Karpas-422 (cell line): ENCODE results near the genes MOAP1 and ASB2.

- PRO-cap, result bidirectional peak, plus-strand start at chr14:93184992, minus-strand start at chr14:93184874
- RAMPAGE, long total RNA, result start-site peak on the minus strand at chr14:93184839-93184890, 27 and 163 reads in 2 replicates; start-site peak on the plus strand at chr14:93184940-93185022, 60 and 69 reads in 2 replicates
Measured at GRCh38 chr14:93184767-93185419, at the start of gene MOAP1. TSS of gene MOAP1 (minus strand) at chr14:93184897.

- PRO-cap, result no peak
- RAMPAGE, long total RNA, result no peak
Measured at GRCh38 chr14:93186537-93186924, 1.4 kb downstream of the LYSET start.

DNA sequence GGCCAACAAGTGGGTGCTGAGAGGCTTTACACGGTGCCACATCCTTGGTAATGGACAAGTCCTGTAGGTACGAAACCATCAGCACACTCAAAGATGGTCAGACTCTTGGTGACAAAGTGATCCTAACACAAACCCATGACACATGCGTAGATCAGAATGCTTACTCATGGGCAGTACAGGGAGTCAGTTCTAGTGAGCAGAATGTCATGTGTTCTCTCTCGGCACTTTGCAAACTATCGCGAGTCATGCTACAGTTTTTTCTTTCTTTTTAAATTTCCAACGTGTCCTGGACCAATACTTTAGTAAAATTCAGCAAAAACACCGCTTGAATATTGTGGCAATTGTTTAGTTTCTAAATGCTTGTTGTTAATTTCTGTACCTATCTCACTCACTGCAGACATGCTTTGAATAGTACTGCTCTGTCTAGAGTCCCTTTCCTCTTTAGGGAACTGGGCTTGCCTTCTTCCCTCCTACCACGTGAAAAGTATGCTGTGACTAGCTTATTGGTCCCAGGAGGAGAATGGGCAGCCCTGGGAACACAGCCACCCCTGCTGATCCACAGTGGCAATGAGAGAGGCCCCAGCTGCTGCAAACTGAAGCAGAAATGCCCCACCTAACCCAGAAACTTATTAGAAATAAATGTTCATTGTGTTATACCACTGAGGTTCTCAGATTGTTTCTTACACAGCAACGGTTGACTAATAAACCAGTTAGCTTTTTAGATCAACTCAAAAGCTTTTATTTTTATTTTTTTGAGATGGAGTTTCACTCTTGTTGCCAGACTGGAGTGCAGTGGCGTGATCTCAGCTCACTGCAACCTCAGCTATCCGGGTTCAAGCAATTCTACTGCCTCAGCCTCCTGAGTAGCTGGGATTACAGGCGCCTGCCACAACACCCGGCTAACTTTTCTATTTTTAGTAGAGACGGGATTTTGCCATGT is 62.6 kb downstream of the UBR7 start:
- PRO-cap, result no peak
- RAMPAGE, long total RNA, result no peak

- PRO-cap, result no peak
- RAMPAGE, long total RNA, result no peak
Measured at GRCh38 chr14:93311632-93312274, 21.1 kb downstream of the BTBD7 start.

DNA sequence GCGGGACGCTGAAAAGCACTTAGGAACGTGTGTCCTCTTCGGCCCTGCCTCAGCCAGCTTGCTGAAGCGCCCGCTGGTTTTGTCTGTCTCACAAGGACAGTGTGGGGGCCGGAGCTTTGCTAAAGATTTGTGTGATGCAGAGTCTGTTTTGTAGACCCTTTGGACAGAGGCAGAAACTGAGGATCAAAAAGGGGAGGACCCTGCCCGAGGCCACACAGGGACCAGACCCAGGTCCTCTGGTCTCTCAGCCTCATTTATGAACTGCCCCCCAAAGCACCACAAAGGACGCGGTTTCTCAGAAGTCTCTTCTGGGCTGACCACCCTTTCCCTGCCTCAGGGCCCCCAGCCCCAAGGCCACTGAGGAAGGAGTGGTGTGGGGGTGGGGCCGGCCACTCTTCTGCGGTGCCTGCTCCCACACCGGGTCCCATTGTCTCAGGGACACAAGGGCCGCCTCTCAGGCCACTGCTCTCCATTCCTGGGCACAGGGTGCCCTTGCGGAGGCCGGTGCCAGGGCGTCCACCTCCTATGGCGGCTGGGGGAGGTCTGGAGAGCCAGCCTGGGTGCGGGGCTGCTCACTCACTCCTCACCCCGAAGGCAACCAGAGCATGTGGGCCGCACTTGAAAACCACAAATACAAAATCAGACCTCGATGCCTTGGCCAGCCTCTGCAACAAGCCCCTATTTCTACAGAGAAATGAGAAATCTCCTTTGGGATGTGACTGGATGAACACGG is 44.2 kb downstream of the PRIMA1 start:
- PRO-cap, result no peak
- RAMPAGE, long total RNA, result no peak

GRCh38 chr14:93975829-93976950 is at the start of gene ASB2:
TSS of gene ASB2 (minus strand) at chr14:93976570.
- PRO-cap, result bidirectional peak, plus-strand start at chr14:93976839, minus-strand start at chr14:93976558
- RAMPAGE, long total RNA, result no peak

DNA sequence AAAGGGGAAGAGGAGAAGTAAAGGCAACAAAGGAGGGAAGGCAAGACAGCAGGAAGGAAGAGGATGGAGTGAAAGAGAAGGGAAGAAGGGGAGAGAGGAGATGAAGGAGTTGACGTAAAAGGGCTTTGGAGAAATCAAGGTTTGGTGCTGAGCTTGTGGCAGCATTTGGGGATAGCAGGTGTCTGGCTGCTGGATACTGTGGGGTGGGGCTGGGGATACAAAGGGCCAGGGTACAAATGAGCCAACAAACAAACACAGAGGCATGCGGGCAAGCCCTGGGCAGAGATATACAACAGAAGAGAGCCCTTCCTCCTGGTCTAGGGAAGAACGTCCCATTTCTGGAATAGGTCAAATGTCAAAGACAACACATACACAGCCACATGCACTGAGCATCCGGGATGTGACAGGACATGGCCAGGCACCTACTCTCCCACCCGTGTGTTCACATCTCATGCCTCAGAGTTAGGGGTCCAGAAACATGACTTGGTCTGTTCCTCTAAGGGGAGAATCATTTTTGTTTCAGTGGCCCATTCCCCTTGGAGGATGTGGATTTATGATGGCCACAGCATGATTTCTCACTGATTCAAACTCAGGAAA is 679 bp upstream of the ASB2 start:
- PRO-cap, result no peak
- RAMPAGE, long total RNA, result no peak

DNA sequence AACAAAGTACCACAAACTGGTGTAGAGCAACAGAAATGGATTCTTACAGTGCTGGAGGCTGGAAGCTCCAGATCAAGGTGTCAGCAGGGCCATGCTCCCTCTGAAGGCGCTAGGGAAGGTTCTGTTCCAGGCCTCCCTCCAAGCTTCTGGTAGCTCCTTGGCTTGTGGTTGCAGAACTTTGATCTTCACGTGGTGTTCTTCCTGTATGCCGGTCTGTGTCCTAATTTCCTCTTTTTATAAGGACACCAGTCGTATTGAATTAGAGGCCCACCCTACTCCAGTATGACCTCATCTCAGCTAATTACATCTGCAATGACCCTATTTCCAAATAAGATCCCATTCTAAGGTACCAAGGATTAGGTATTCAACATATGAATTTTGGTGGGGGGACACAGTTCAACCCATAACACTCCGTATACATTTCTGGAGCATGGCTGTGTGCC is 3.2 kb downstream of the OTUB2 start:
- PRO-cap, result no peak
- RAMPAGE, long total RNA, result no peak

DNA sequence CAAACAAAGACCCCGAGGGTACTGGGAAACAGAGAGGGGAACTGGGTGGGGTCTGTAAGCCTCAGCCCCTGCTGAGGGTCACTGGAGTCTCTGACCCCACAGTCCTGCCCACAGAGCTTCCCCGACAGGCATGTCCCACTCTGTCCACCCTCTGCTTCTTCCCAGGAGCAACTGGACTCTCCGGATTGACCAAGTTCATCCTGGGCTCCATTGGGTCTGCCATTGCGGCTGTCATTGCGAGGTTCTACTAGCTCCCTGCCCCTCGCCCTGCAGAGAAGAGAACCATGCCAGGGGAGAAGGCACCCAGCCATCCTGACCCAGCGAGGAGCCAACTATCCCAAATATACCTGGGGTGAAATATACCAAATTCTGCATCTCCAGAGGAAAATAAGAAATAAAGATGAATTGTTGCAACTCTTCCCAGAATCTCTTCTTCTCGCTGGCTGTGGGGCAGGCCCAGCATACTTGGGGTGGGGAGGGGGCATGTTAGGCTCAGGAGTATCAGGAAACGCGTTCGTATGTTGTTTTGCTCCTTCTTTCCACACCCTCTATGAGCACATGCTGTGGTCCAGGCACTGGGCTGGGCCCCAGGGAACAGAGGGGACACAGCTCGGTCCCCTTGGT is 13.0 kb downstream of the IFI27L2 start:
- PRO-cap, result no peak
- RAMPAGE, long total RNA, result no peak

GRCh38 chr14:94277132-94277751 is 15.8 kb downstream of the SERPINA10 start:
- PRO-cap, result no peak
- RAMPAGE, long total RNA, result no peak

- PRO-cap, result no peak
- RAMPAGE, long total RNA, result no peak
Measured at GRCh38 chr14:94345655-94346145, 22.6 kb upstream of the SERPINA6 start.

DNA sequence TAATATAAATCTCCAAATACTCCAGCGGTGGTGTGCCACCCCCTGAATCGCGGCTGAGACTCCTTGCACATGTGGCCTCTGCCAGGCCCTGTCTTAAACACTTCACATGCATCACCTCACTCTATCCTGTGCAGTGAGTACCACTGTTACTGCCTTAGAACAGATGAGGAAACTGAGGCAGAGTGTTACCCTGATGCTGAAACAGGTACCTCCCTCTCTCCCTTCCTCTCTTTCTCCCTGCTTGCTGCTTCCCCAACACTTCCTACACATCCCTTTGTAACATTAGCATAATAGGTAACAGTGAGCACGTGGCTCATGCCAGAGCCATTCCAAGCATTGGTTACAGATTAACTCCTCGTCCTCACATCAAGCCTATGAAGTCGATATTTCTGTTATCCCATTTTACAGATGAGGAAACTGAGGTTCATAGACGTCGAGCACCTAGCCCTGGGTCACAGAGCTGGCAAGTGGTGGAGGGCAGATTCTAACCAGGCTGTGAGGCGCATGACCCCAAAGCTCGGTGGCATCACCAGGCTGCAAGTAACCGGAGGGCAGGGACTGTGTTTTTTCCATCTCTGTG is 5.5 kb upstream of the SERPINA1 start:
- PRO-cap, result no peak
- RAMPAGE, long total RNA, result no peak

GRCh38 chr14:94542281-94542866 is 18.9 kb upstream of the SERPINA4 start:
- PRO-cap, result no peak
- RAMPAGE, long total RNA, result no peak

GRCh38 chr14:94582410-94582963 is 1.3 kb downstream of the SERPINA5 start:
- PRO-cap, result no peak
- RAMPAGE, long total RNA, result no peak

DNA sequence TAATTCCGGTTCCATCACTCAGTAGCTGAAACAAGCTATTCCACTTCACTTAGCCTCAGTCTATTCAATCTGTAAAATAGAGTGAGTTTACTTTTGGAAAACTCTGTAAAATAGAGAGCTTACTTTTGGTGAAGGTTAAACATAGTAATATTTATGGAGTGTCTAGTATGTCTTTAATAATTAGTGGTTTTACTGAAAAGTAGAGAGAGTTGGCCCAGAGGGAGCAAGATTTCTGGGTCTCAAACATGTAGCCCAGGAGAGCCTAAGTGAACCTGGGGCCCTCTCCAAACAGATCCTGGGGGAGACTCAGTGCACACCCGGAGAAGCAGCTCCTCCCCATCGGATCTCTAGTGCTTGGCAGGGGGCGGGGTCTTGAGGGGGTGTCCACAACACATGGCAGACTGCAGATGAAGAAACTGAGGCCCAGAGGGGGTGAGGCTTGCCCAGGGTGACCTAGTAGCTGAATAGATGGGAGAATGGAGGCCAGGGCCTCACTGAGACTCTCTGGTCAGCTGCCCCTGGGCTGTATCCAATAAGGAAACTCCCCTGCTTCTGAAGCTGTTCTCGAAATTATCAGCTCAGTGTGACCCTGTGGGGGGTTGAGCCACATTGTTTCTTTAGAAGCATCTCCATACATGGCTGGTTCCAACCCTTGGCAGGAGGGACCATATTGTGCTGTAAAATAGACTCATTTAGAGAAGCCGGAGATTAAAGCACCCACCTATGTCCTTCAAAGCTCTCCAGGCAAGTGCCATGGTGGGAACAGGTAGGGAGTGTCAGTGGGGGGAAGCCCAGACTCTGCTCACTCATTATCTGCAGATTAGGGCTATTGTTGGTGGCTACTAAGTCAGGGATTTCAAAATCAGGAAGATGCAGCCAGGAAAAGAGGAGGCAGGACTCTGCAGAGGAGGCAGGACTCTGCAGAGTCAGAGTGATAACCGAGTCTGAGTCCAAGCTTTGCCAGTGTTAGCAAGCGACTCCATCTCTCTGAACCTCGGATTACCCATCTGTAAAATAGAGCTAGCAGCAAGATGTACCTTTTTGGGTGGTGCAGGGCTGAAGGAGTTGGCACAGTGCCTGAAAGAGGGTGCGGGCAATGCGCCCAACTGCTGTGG is 3.3 kb downstream of the SERPINA5 start:
- PRO-cap, result no peak
- RAMPAGE, long total RNA, result no peak

DNA sequence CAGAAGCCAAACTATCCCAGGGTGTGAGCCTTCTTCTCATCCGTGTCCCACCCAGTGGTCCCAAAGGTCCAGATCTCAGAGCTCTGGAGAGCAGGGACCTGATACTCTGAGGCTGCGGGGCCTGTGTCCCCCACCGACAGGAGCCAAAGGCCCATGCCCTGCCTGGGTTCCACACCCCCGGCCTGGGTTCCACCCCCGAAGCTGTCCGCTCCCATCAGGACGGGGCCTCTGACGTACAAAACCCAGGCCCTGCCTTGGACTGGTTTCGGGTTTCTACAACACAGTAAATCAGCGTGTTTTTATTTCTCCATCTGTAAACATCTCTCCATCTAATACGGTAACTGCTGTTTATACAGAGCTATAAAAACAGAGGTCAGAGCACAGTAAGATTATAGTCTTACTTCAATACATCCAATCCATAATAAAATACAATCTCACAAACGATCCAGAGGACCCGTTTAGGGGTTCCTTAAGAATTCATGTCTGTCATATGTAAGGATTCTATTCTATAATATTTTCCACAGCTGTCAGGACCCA is 110.5 kb downstream of the DICER1 start:
- PRO-cap, result no peak
- RAMPAGE, long total RNA, result no peak

DNA sequence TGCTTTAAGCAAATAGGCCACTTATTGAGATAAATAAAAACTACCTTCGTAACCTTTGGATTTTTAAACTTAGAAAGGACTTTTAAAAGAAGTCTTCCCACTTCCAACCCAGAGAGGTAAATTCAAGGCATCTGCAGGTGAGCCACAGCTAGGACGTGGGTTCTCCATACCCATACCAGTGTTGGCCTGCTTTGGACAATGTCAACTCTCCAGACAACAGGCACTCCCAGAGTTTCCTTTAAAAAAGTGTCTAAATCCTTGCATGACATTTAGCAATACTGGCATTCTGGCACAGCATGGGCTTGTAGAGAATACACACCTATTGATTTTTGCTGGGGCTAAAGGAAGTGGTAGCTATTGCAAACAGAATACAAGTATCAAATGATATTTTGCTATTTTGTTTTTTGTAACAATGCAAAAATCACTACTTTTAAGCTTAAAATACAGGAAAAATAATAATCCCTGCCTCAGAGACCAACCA is 25.7 kb upstream of the DICER1 start:
- PRO-cap, result no peak
- RAMPAGE, long total RNA, result no peak

- PRO-cap, result no peak
- RAMPAGE, long total RNA, result no peak
Measured at GRCh38 chr14:95217204-95217859, 60.0 kb upstream of the DICER1 start.

GRCh38 chr14:95259111-95259725 is 60.5 kb downstream of the CLMN start:
- PRO-cap, result no peak
- RAMPAGE, long total RNA, result no peak

DNA sequence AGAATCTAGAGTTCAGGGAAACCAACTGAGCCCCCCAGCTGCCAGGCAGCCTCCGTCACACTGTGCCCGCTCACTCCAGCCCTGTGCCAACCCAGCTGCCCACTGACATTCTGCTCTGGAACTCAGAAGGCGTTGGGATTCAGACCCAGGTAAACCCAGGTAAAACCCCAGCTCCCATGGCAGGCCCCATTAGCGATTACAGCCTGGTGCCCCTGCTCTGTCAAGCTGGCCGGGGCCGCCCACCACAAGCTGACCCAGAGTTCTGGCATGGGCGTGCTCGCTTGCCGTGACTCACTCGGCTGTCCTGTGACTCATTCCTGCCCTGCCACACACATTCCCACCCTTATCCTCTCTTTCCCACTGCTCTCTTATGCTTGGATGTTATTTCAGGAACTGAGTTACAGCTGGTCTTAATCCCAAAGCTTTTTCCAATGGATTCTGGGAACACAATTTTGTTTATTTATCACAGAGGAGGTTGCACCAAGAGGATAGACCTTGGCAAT is 33.3 kb downstream of the SYNE3 start:
- PRO-cap, result no peak
- RAMPAGE, long total RNA, result no peak